ENCODE results near the genes HLA-A, RNF39 and TRIM31.

GRCh38 chr6:28900993-28901727, 22.6 kb downstream of the TRIM27 start:
- RRBS: no CpG with 5 or more reads among the region's 5 CpGs

- RRBS: no CpG with 5 or more reads among the region's 9 CpGs
These were observed 277 bp upstream of the TRIM27 start for GRCh38 chr6:28924201-28924322.

GRCh38 chr6:29661690-29662148, 4.8 kb downstream of the MOG start:
- RRBS: no CpG with 5 or more reads among the region's 6 CpGs

DNA sequence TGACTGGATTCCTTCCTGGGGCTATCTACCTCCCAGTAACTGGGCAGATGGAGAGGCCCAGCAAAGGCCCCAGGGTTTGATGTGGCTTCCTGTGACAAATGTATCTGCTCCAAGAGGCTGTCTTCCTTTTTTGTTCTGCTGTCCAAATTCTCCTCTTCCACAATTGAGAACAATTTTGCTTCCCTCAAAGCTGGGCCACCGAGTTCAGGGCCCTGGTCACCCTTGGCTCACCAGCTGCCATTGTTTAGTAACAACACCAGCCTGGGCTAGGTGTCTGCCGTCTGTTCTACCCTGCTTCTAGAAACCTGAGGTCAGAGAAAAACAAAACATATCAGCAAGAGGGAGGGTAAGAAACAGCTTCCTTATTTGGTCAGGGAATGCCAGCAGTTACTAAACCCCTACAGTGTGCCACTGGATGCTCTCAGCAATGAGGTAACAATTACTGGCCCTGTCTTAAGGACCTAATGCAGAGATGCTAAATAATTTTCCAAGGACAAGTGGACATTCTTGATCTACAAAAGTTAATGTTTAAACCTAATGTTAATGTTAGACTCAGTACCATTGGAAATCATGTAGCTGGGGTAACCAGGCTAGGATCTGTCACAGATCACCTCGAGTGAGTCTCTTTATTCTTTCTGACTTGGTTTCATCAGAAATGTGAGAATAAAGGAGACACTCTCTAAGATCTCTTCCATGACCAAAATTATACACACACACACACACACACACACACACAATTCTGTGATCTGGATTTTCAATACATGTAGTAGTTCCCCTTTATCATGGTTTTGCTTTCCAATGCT, 3.7 kb downstream of the ZFP57 start:
- RRBS: no CpG with 5 or more reads among the region's 3 CpGs

DNA sequence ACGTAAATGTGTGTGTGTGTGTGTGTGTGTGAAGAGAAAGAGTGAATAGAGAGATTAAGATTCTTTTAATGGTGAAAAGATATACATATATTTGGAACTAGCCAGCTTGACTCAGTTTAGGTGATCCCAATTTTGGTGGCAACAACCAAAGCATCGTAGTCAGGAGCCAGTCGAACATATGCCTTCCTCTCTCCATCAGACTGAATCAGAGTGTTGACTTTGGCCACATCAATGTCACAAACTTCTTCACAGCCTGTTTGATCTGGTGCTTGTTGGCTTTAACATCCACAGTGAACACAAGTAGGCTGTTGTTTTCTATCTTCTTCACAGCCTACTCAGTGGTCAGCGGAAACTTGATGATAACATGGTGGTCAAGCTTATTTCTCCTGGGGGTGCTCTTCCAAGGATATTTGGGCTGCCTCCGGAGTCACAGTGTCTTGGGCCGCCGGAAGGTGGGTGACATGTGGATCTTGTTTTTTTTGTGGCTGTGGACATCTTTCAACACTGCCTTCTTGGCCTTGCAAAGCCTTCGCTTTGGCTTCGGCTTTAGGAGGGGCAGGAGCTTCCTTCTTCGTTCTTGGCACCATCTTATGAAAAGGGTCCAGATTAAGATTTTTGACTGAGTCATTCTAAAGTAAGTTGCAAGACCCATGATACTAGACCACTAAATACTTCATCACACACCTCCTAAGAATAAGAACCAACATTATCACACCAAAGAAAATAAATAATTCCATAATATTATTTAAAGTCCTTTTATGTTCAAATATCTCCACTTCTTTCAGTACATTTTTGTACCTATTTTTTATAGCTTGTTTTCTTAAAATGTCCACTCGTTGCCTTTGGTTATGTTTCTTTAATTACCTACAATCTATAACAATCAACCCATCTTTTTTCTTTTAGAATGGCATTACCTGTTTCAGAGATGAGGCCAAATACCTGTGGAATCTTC, 3.6 kb downstream of the HLA-F start:
- RRBS: no CpG with 5 or more reads among the region's 11 CpGs

DNA sequence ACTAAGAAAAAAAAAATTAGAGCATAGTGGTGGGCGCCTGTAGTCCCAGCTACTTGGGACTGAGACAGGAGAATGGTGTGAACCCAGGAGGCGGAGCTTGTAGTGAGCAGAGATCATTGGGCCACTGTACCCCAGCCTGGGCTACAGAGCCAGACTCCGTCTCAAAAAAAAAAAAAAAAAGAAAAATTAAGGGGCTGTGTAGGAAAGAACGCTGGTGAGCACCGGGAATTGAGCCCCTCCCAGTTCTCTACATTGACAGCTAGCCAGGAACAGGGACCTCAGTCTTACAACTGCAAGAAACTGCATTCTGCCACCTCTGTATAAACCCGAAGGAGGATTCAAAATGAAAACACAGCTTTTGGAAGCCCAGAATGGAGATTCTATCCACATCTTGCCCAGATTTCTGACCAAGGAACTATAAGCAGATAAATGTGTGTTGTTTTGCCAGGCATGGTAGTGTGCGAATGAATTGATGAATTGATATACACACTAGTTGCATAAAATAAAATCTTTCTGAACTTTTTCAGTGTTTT, 1.8 kb upstream of the HLA-A start:
- RRBS: no CpG with 5 or more reads among the region's 7 CpGs

DNA sequence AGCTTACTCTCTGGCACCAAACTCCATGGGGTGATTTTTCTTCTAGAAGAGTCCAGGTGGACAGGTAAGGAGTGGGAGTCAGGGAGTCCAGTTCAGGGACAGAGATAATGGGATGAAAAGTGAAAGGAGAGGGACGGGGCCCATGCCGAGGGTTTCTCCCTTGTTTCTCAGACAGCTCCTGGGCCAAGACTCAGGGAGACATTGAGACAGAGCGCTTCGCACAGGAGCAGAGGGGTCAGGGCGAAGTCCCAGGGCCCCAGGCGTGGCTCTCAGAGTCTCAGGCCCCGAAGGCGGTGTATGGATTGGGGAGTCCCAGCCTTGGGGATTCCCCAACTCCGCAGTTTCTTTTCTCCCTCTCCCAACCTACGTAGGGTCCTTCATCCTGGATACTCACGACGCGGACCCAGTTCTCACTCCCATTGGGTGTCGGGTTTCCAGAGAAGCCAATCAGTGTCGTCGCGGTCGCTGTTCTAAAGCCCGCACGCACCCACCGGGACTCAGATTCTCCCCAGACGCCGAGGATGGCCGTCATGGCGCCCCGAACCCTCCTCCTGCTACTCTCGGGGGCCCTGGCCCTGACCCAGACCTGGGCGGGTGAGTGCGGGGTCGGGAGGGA, at the start of gene HLA-A:
Gene HLA-A (plus strand): TSS at position 500 of the 616 bp plus-strand sequence.
- RRBS: no CpG with 5 or more reads among the region's 30 CpGs

DNA sequence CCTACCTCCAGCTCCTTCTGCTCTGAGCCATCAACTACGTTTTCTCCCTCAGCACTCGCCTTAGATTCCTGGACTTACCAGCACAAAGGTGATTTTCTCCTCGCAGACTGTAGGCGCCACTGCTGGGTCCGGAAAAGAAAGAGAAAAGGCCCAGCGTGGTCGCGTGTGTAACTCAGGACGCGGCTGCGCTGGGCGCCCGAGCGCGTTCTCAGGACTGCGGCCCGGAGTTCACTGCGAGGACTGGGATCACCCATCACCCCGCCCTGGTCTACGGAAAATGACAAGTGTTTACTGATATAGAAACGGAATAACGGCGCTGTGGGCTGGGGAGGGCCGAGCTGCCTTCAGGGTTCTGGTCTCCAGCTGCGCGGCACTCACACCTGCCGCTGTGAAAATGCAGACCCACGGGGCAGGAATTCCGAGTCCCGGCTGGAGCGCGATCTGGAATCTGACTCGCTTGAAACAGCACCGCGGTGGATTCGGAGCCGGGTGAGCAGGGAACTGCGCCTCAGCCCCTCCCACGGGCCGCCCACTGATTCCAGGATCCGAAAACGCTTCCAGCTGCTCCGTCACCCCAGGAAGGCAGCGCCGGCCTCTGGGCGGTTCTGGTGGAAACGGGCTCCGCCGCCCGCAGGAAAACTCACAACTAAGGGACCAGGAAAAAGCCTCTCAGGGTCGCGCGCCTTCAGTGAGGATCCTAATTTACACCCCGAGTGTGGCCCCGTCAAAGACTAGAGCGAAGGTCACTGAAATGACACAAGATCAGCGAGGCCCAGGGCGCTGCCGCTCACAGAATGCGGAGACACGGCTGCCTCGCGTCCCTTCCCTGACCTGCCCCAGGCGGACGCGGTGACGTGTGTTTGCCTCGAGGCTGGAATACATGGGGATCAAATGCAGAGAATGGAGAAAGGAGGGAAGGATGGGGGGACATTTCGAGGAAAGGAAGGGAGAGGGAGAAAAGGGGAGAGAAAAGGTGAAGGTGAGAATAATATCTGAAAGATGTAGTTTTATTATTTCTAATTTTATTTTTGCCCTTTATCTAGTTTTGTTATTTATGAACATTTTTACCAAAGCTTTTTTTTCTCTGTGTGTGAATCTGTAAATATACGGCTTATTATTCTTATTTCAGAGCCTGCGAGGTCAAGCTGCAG, 34.6 kb downstream of the HLA-A start:
- RRBS: 89% methylated on average over 4 of the region's 71 CpGs

- RRBS: 98% methylated on average over 19 of the region's 69 CpGs
These were observed 852 bp downstream of the RNF39 start for GRCh38 chr6:30074373-30075460.

DNA sequence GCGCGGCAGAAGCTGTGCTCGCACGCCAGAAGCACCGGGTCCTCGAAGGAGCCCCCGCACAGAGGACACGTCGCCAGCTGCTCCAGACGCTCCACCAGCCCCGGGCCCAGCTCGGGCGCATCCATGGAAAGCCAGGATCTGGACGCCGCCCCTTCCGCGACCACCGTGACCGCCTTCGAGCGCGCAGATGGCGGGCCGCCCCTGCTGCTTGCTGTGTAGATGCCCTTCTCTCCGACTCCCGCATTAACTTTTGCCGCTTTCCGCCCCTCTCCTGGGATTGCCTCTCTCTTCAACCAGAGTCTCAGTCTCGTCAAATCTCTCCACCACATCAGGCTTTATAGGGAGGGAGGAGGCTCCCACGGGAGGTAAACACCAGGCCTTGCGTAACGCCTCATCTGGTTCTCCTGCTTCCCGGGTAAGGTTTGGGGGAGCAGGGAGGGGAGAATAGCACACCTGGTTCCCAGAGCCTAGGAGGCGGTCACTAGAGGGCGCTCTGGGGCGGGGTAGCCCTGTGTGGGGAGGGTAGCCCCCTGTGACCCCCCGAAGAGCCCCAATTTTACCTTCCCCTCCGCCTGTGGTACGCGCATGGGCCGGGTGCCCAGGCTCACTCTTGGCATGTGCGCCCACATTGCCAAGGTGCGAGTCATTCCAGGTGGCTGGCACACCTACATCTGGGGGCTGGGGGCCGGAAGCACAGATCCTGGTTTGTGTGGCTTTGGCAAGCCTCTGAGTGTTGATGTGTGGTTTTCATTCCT, at the start of gene RNF39:
Gene RNF39 (minus strand): TSS at position 309 of the 755 bp plus-strand sequence.
- RRBS: 95% methylated on average over 11 of the region's 44 CpGs

GRCh38 chr6:30112160-30113003, 508 bp downstream of the TRIM31 start:
- RRBS: no CpG with 5 or more reads among the region's 11 CpGs

- RRBS: no CpG with 5 or more reads among the region's 4 CpGs
These were observed at the start of gene TRIM31 for GRCh38 chr6:30113004-30113962. TSS of gene TRIM31 (minus strand) at chr6:30113090.

DNA sequence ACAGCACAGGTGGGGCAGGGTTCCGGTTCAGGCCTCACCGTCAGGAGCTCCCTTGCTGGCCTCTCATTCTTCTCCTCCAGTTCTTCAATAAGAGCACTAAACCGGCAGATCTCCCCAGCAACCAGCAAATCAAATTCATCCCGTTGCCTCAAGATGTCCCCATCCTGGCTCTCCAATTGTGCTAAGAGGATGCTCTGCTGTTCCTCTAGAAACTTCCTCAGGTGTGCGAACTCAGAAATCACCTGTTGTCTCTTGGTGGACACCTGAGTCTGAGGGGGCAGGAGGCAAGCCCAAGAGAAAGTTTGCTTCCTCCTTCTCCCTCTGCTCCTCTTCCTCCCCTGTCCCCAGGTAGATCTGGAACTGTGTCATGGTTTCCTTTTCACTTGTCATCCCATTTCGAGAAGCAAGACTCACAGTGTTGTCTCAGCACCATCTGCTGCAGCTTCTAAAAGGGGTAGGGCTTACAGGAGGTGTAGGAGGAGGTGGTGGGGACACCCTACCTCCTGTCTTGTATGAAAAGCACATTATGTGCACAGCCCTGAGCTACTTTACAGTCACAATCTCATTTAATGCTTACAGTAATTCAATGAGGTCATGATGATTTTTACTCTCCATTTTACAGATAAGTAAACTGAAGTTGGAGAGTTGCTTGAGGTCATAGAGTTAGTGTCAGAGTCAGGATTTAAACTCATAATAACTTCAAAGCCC, 2.5 kb downstream of the TRIM10 start:
- RRBS: 32% methylated on average over 3 of the region's 6 CpGs

GRCh38 chr6:30200494-30201414, 12.5 kb downstream of the TRIM26 start:
- RRBS: no CpG with 5 or more reads among the region's 9 CpGs

DNA sequence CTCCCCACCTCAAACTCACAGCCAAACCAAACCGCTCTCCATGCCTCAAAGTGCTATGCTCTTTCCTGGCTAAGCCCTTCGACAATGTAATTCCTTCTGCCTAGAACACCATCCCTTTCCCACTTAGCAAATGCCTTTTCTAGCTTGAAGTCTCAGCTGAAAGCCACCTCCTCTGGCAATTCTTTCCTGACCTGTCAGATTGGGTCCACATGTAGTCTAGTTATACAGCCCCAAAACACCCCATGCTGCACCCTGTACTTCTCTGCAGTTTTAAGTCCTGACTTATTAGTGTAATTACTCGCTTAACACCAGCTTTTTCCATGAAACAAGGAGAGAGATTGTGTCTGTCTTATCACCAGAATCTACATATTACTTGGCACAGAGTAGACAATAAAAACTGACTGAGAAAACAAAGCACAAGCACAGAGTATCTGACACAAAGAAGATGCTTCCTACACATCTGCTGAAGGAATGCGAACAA, 5.5 kb downstream of the TRIM26 start:
- RRBS: no CpG with 5 or more reads among the region's 4 CpGs

DNA sequence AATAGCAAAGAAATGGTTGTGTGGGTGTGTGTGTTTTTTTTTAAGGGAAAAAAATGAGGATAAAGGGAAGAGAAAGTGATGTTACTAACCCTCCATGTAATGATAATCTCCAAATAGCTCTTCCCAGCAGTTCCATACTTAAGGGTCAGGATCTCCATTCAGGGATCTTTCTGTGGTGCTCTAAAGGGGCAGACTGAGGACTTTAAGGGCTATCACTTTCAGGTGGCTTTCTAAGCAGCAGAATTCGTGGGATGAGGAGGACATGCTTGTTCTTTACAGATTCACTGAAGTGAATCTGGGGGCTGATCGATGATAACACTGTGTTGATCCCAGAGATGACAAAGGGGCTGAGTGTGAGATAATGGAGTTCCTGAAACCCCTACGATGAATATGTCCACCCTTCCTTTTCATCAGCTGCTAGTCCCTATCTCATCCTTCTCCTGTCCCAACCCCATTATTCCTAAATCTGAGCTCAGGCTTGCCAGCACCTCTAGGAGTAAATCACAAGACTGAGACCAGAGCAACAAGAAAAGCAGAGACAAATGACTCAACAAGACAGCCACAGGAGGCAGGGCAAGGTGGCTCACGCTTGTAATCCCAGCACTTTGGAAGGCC, 16.8 kb upstream of the TRIM39 start:
- RRBS: no CpG with 5 or more reads among the region's 4 CpGs

GRCh38 chr6:30314106-30314858, 12.4 kb upstream of the TRIM39 start:
- RRBS: no CpG with 5 or more reads among the region's 7 CpGs

DNA sequence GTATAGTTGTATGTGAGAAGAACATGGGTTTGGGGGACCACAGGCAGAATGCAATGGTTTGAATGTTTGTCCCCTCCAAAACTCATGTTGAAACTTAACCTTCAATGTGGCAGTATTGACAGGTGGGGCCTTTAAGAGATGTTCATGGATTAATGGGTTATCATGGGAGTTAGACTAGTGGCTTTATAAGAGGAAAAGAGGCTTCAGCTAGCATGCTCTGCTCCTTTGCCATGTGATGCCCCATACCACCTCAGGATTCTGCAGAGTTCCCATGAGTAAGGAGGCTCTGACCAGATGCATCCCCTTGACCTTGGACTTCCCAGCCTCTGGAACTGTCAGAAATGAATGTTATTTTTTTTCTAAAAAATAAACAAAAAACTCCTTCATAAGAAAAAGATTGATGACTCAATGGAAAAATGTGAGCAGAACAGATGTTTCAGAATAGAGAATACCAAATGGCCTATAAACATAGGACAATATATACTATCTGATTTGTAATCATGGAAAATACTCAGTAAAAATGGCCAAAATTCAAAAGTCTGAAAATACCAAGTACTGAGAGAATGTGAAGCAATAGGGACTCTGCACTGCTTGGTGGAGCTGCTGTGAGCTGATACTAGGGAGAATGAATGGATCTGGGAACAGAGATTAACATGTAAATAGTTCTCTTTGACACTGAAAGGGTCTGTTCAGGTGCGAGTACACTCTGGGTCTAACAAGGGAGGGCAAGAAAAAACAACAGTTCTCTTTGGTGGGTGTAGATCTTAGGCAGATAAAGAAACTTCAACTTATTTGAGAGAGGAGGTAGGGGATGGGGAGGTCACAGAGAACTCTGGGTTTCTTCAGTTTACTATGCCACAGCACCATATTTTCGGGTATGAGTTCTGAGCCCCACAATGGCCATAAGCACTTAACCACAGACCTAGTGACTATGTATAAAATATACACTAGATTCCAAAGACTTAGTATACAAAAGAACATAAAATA, 7.4 kb upstream of the TRIM39 start:
- RRBS: no CpG with 5 or more reads among the region's 2 CpGs

- RRBS: no CpG with 5 or more reads among the region's 5 CpGs
These were observed 1.6 kb upstream of the HLA-E start for GRCh38 chr6:30487651-30488083.

DNA sequence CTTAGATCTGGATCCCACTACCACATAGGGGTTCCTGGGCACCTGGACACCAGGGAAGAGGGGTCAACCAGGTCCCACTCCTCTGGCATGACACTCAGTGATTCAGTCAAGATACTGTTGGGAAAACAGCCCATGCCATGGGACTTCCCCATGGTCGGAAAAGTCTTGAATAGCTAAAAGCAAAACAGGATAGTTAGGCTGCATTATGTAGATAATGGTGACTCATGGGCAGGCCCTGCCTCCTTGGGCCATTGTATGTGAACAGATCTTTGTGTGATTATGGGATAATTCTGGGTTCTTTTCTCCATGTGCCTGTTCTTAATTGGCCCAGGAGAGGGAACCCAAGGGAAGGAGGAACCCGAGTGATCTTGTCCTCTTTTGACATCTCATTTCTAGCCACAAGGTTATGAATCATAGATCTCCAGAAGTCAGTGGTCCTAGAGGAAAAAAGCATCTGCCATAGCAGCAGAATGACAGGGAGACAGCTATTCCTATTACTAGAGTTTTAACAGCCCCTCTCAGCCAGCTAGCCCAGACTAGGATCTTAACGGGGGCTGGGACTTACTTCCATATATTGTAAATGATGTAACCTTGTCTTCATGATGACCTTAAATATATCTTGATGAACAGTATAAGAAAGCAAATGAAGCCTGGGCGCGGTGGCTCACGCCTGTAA, 7.3 kb downstream of the HLA-E start:
- RRBS: no CpG with 5 or more reads among the region's 6 CpGs